Psoas muscle (tissue), 2 donors: ENCODE measurements around the genes LCN8 and CCDC183.

GRCh38 chr9:136437353-136438089 lies 2.1 kb downstream of the INPP5E start:
- PRO-cap, 2 experiments = no peak in any of the 2 experiments

- PRO-cap, 2 experiments = no peak in any of the 2 experiments
These were observed 2.1 kb upstream of the SEC16A start for GRCh38 chr9:136484988-136485337.

GRCh38 chr9:136515328-136516401 lies 30.2 kb downstream of the NOTCH1 start:
- PRO-cap, 2 experiments = no peak in any of the 2 experiments

DNA sequence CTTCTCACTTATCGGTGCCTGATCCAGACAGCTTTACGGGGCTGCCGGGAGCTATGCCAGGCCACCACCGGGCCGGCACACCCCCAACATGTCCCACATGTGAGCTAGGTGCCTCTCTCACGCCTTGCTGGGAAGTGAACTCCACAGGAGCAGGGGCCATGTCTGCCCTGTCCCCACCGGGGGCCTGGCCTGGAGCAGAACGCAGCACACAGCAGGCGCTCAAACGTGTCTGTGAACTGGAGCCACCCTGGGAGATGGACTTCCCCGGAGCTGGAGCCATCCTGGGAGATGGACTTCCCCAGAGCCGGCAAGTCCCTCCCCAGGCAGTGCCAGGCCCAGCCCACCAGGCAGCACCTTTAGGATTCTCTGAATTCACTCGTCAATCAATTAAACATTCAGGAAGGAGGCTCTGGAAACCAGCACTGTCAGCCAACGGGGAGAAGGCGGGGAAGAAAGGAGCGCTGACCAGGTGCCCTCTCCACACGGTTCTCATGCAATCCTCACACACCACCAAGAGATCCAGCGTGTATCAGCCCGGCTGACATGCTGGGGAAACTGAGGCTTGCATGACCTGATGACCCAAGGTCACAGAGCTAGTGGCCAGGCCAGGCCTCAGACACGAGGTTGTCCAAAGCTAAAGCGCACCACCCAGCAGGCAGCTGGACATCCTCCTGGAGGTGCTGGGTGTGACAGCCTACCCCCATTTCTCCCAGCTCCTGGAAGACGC lies 5.6 kb downstream of the NOTCH1 start:
- PRO-cap, 2 experiments = no peak in any of the 2 experiments

DNA sequence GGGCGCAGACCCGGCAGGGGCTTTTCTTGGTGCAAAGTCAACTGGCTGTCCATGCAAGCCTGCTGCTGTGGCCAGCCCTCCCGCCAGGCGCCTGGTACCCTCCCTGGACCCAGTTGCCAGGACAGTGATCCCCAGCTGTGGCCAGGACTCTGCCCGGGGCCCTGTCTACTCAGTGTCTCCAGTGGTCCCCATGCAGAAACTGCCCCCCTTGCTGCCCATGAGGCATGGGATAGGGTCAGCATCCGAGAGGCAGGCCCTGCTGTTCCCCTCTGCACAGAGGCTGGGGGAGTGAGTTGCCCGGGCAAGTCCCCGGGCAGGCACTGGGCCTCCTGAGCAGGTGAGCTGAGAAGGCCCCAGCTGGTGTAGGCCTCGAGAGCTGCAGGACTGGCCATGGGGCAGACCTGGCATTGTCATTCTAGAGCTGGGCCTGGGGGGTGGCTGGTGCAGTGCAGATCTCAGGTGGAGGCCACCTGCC lies 4.5 kb upstream of the NOTCH1 start:
- PRO-cap, 2 experiments = no peak in any of the 2 experiments

DNA sequence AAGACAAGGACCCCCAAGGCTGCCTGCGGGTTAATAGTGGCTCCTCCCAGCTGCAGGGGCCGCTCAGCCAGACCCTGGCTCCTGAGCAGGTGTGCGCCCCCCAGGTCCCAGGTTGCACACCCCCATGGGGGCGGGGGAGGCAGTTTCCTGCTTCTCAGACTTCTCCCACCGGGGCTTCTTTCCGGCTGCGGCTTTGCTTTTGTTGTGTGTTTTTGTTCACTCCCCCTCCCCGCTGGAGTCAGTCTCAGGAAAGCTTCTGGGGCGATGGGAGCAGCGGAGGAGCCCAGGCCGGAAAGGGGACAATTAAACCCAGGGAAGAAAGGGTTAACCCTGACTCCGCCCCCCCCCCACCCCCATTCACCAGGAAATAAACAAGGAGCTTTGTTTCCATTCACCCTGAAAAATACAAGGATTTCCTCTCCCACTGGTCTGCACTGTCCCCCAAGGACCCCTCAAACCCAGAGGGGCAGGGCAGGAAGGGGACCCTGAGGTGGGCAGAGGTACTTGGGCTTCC lies 42.3 kb upstream of the NOTCH1 start:
- PRO-cap, 2 experiments = no peak in any of the 2 experiments

GRCh38 chr9:136625010-136625598 lies 37.6 kb upstream of the EGFL7 start:
- PRO-cap, 2 experiments = no peak in any of the 2 experiments

DNA sequence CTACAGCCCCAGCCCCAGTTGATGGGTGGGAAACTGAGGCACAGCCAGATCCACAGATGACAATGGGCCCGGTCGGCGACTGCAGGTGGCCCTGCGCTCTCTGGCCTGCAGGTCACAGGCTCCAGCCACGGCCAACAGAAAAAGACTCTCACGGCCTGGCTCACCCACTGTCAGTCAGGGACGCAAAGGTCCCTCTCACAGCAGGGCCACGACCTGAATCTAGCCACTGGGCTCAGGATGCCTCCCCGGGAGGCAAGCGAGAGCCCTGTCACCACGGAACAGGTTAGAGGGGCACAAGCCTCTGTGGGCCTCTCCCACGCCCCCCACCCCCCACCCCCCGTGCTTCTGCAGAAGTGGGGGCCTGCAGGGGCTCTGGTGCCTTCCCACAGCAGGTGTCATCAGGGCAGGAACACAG lies 17.4 kb upstream of the EGFL7 start:
- PRO-cap, 2 experiments = no peak in any of the 2 experiments

GRCh38 chr9:136645722-136646251 lies 16.9 kb upstream of the EGFL7 start:
- PRO-cap, 2 experiments = no peak in any of the 2 experiments

- PRO-cap, 2 experiments = peak in 1 of 2 experiments; most common plus-strand start chr9:136646684 (in 1); most common minus-strand start chr9:136646397 (in 1)
These were observed 16.3 kb upstream of the EGFL7 start for GRCh38 chr9:136646252-136646969.

DNA sequence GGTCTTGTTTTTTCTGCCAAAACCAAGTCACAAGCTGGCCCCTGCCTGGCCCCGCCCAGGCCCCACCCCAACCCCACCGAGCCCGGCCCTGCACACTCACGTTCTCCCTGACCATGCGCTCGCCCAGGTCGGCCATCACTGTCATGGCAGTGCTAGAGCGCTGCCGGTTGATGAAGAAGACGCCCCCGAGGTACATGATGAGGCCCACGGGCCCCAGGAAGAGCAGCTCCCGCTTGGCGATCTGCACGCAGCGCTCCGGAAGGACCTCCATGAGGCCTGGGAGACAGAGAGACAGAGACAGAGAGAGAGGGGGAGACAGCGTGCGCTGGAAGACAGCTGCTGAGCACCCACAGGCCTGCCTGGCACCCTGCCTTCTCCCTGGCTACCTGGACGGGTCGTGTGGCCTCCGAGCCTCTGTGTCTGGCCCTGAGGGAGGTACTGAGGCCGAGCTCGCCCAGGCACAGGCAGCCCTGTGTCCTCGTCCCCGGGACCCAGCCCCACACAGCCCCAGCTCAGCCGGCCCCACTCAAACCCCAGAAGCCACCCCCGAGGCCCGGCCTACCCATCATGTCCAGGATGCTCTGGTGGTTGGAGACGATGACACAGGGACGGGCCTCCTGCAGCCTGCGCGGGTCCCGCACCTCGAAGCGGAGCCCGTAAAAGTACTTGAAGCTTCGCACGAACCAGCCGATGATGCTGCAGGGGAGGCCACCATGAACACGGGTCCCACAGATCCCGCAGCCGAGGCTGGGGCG lies 10.2 kb downstream of the AGPAT2 start:
- PRO-cap, 2 experiments = peak in 1 of 2 experiments; most common plus-strand start position 303 of the sequence (in 1)

DNA sequence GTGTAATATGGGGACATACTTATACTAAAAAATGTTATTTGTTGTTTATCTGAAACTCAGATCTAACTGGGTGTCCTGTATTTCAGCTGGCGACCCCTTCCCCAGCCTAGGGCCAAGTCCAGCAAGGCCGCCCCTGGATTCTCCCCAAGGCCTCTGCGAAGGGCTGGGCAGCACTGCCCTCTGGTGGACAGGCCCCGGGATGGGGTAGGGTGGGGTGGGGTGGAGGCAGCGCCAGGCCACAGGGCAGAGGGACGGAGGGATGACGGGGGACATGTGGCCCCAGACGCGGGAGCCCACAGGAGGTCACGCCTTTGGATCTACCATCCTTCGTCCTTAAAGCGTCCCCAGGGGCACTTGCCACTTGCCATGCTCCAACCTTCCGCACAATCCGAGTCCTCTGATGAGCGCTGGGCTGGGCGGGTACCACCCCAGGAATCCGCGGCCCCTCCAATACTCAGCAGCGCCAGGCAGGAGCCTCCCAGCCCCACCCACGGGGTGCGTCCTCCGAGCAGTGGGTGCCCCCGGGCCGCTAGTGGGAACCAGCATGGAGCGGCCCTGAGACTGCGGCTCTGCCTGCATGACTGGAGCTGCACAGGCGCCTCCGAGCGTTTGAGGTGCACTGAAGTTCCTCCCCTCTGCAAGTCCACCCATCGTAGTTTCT lies 7.1 kb upstream of the AGPAT2 start:
- PRO-cap, 2 experiments = no peak in any of the 2 experiments

- PRO-cap, 2 experiments = peak in 1 of 2 experiments; most common minus-strand start chr9:136722205 (in 1)
These were observed 9.7 kb downstream of the DIPK1B start for GRCh38 chr9:136722078-136722547.

- PRO-cap, 2 experiments = no peak in any of the 2 experiments
These were observed 13.6 kb downstream of the LCN10 start for GRCh38 chr9:136729092-136729626.

GRCh38 chr9:136741727-136742337 lies 908 bp downstream of the LCN10 start:
- PRO-cap, 2 experiments = no peak in any of the 2 experiments

GRCh38 chr9:136757858-136758680 lies at the start of gene LCN8:
Gene LCN8 (minus strand): TSS chr9:136758243.
- PRO-cap, 2 experiments = no peak in any of the 2 experiments

DNA sequence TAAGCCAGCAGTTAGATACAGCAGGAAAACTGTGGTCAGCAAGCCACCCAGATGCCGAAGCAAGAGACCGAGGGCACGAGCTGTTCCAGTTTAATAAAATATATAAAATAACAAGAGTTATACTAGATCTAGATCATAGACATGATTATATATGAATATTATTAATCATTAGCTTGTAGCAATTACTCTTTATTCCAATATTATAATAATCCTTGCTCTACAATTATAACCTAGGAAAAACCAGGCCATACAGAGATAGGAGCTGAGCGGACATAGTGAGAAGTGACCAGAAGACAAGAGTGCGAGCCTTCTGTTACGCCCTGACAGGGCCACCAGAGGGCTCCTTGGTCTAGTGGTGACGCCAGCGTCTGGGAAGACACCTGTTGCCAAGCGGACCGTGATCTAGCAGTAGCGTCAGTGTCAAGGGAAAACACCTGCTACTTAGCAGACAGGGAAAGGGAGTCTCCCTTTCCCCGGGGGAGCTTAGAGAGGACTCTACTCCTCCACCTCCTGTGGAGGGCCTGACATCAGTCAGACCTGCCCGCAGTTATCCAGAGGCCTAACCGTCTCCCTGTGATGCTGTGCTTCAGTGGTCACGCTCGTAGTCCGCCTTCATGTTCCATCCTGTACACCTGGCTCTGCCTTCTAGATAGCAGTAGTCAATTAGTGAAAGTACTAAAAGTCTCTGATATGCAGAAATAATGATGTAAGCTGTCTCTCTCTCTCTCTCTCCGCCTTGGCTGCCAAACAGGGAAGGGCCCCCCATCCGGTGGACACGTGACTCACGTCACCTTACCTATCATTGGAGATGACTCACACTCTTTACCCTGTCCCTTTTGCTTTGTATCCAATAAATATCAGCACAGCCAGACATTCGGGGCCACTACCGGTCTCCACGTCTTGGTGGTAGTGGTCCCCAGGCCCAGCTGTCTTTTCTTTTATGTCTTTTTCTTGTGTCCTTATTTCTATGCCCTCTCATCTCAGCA lies 2.2 kb upstream of the LCN15 start:
- PRO-cap, 2 experiments = no peak in any of the 2 experiments

DNA sequence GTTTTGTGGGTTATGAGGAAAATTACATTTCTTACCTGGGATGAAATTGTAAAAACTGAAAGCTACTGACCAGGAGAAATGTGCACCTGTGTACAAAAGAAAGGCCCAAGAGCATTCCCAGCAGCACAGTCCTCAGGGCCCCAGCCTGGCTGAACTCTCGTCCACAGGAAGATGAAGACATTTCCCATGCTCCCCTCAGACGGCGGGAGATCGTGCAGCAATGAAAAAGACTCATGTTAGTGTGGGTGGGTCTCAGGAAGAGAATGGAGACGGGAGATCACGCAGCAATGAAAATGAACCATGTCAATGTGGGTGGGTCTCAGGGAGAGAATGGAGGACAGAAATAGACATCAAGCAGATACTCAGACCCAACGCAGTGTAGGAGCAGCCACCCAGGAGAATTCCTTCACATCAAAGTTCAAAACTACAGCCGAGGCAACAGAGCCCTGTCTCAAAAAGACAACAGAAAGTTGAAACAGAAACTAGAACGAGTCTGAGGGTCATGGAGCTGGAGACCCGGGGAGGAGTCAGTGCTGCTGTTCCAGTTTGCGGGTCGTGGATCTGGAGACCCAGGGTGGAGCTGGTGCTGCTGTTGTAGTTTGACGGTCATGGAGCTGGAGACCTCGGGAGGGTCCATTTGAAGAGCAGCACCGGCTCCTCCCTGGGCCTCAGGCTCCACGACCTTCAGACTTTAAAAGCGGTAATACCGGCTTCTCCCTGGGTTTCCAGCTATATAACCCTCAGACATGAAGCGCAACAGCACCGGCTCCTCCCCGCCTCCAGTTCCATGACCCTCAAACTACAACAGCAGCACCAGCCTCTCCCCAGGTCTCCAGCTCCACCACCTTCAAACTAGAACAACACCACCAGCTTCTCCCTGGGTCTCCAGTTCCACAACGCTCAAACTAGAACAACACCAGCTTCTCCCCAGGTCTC lies 12.9 kb upstream of the LCN15 start:
- PRO-cap, 2 experiments = no peak in any of the 2 experiments

- PRO-cap, 2 experiments = no peak in any of the 2 experiments
These were observed at the start of gene CCDC183 for GRCh38 chr9:136795572-136796659. Gene CCDC183 (plus strand): TSS chr9:136796338.

GRCh38 chr9:136799789-136800824 lies 4.0 kb downstream of the CCDC183 start:
- PRO-cap, 2 experiments = no peak in any of the 2 experiments